Bronchial epithelial cell (primary cell): ENCODE measurements around a stretch of chr12.

GRCh38 chr12:89942760-89943317, 234.2 kb upstream of the ATP2B1 start:
- RRBS, 2 experiments, result no CpG with 5 or more reads among the region's 2 CpGs

DNA sequence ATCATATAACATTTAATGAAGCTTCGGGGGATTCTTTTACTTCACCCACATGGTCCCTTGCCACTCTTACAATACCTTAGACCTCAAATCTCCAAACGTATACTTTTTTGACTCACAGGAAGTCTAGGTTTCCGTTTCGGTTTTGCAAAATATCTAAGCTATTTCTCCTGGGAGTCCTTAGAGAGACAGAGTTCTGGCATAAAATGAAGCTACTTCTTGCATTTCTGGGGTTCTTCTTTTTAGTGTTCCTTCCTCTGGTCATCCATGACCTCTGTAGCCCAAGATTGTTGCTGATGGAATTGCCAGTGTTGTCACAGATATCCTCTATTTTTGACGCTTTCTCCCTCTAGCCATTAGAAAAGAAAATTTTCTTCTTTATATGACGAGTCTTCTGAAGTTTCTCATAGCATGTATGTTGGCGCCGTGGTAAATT, 590.6 kb upstream of the ATP2B1 start:
- RRBS, 2 experiments, result no CpG with 5 or more reads among the region's 8 CpGs

DNA sequence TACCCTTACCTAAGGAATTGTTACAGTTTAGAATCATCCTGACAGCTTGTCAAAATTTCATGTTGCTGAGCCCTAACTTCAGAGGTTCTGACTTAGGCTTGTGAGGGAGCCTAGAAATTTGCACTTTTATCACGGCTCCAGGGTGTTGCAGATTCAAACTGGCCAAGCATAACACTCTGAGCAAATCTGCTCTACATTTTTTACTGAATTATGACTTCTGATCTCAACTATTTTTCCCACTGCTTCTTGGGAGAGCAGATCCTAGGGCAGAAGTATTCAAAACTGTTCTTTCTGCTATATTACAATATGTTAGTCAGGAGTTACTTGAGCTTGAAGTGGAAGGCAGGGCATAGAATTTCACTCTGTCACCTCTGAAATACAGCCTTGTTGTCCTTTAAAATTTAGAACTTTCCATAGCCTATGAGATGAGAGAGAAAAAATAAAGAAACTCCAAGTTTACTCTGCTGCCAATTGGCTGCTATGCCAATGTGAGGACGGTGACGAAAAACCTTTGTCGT, 16.3 kb upstream of the KERA start:
- RRBS, 2 experiments, result no CpG with 5 or more reads among the region's 4 CpGs

DNA sequence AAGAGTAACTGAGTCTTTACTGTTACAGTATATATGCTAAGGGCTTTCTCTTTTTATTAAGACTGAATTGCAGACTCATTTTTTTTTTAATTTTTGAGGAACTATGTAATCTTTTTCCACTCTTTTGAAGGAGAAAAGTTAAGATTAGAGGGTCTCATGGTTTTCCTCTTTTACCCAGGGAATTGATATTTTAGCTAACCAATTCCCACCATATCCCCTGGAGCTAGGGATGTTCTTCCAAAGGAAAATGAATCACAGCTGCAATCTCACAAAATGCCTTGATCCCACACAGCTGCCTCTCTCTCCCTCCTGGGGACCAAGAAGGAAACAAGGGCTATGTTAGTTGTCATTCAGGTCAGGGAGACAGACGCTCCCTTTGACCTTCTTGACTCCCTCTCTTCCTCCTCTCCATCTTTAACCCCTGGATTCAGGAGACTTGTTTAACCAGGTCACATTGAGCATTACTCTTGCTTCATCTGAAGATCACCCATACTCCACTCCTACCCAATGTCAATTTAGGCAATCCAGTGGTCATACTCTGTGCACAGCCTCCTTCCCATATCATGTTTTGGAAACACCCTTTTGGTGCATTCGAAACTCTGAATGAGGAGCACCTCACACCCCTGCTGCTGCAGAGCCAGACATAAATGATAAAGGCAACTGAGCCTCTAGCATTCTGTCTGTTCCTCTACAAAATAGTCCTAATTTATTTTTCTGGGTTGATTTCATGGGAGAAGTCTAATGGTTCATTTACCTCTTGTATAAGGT, 9.4 kb downstream of the DCN start:
- RRBS, 2 experiments, result no CpG with 5 or more reads among the region's 2 CpGs

DNA sequence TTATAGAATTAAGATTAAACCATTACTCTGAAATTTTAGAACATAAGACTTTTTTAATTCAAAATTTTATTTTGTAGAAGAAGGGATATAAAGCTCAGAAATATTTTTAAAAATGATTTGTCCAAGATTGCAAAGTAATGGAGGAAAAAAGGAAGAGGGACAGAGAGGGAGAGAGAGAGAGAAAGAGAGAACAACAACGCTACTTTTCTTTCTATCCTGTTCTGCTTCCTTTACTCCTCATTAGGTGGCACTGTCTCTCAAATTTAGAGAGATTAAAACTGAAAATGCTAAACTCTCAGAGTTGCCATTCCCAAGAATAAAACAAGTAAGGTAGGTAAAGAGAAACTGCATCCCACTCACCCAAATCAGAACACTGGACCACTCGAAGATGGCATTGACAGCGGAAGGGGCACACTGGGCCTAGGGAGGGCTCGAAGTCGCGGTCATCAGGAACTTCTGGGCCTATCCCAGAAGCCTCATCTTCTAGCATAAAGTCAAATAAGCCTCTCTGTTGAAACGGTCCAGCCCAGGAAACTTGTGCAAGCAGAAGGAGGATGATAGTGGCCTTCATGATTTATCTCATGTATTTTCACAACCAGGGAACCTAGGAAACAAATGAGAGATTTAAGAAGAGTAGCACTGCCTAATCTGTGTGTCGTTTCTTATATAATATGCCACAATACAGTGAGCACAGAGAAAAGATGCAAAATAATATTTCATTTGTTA, 4.5 kb downstream of the DCN start:
- RRBS, 2 experiments, result no CpG with 5 or more reads among the region's 8 CpGs

DNA sequence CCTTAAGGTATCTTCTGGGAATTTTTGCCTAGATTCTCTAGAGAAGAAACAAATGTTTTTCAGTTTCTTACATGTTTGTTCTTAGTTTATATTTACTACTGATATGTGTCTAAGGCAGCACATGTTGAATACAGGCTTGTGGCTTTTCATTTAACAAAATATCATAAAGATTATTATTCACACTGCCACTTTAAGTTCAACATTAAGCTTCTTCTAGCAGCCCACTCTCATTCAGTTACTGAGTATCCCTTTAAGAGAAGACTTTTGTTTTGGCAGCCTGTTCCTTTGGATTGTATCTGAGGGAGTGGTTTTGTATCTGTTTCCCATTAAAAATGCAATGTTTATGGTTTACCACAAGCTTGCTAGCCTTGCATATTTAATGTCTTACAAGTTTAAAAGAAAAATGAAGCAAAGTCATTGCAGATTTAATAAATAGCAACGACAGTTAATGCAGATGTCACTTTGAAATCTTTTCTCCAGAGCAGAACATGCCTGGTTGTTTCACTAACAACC, 2.1 kb downstream of the DCN start:
- RRBS, 2 experiments, result no CpG with 5 or more reads among the region's 1 CpG

- RRBS, 2 experiments, result no CpG with 5 or more reads among the region's 3 CpGs
Observed at GRCh38 chr12:91239478-91240111, 57.0 kb upstream of the DCN start.

GRCh38 chr12:91574551-91575239, 392.1 kb upstream of the DCN start:
- RRBS, 2 experiments, result no CpG with 5 or more reads among the region's 6 CpGs

DNA sequence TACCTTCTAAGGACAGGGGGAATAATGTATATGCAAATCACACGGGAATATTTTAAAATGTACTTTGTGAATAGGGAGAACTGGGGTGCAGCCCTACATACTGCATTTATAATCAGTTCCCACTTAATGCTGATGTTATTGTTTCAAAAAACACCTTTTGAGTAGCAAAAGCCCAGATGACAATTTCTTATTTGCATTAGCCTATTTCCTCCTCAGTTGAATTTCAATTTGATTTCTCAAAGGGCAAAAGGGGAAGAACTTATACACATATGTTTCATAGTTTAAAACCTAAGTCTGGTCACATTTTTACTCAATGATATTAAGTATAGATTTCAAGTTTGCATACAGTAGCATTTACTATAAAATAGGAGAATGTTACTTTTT, 367.6 kb downstream of the BTG1 start:
- RRBS, 2 experiments, result no CpG with 5 or more reads among the region's 1 CpG

DNA sequence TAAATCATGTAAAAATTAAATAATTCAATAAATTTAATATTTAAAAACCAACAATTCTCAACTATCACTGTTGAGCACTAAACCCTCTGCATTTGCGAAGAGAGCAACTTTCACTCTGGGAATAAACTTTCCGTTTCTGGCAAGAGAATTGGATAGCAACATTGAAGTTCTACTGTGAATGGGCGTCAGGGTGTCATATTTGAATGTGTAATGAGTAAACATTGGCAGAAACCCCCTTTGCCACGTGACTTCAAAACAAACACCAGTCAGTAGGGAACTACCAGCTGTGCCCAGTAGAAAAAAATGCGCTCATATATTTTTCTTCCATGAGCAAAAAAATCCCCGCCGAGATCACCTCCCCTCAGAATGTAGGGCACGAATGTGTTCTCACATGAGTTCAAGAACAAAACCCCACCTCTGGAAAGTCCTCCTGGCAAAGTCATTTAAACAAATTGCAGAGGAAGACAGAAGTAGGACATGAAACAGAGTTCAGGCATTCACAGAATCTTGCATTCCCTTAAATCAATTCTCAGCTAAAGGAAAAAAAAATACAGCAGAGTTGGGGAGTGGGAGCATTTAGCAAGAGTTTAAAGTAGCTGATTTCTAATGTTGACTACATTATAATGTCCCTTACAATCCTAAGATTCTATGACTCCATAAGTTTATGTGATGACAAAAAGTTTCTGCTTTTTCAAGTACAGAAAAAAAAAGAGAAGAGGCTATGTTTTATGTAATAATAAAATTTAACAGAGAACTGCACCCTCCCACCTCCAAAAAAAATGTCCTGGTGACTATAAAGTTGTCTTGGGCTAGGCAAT, 80.5 kb downstream of the BTG1 start:
- RRBS, 2 experiments, result no CpG with 5 or more reads among the region's 8 CpGs

GRCh38 chr12:92109574-92110027, 36.0 kb downstream of the BTG1 start:
- RRBS, 2 experiments, result no CpG with 5 or more reads among the region's 4 CpGs

DNA sequence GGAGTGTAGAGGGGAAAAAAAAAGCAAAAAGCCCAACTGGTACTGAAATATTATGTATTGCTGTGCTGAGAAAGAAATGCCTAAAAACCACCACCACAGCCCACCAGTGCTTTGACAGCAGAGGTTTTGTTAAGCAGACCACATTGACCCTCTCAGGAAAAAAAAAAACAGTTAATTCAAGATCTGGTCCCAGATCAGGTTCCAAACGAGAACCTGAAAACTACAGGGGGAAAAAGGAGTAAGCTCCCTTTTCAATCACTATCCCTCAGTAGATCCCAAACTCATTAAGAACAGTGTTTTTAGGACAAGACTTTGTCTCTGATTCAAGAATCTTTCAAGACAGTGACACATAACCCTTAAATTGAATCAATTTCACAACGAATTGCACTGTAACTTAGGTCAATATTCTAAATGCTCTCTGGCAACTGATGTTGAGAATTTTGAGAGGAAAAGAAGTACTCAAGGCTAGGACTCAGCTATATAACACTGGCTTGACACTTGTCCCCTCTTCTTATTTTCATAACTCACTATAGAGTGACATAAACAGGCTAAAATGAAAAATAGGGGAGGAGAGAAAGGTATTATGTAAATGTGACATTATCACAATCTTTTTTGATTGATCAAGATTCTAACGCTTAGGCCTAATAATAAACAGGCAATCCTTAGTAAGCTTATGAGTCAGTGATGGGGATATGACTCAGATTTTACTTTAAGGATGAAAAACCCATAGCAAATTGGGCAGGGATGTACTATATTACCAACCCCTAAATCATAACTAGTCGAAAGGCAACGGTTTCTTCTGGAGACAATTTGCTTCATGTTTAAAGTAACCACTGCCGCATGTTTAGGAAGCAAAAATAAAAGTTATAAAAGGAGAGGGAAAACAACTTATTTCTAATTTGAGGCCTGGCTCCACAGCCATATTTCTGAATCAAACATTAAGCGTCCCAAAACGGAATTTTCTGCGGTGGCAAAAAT, 11.0 kb downstream of the BTG1 start:
- RRBS, 2 experiments, result no CpG with 5 or more reads among the region's 9 CpGs

GRCh38 chr12:92136063-92136357, 9.6 kb downstream of the BTG1 start:
- RRBS, 2 experiments, result no CpG with 5 or more reads among the region's 4 CpGs

DNA sequence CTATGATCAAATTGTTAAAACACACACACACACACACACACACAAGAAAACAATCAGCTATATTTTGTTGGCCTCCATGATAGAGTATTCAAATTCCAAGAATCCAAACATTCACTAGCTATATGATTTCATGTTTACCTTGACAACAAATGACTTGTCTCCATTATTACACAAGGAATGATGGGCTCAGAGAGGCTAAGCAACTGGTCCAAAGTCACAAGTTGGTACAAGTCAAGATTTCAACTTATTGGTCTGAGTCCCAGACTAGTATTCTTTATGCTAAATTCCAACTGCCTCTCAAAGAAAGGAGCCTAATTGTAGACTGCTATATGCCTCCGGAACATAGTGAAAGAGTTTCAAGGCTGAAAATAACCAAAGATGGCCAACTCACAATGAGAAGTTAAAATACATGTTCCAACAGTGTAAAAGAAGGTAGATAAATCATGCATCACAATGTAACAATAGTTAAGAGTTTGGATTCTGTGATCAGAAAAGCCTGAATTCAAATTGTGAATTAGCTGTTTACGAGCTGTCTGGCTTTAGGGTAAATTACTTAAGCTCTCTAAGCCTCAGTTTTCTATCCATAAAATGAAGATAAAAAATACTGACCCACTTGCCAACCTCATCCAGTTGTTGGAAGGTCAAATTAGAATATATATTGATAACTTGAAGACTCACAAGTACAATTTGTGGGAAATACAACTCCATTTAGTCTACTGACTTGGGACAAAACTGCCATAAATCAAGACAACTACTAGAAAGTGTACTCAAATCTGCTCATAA, 7.4 kb downstream of the BTG1 start:
- RRBS, 2 experiments, result no CpG with 5 or more reads among the region's 2 CpGs

DNA sequence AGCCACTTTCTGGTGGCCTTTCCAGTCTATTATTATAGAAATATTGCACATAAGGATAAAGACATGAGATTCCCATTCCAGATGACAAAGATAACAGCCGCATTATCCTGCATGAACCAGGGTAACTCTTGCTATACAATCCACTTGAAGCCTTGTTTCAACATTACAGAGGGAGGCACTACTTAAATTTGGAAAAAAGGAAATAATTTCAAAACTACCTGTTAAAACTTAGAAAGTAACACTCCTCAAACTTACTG, 4.5 kb downstream of the BTG1 start:
- RRBS, 2 experiments, result no CpG with 5 or more reads among the region's 1 CpG

GRCh38 chr12:92141506-92142244, 4.0 kb downstream of the BTG1 start:
- RRBS, 2 experiments, result no CpG with 5 or more reads among the region's 5 CpGs

DNA sequence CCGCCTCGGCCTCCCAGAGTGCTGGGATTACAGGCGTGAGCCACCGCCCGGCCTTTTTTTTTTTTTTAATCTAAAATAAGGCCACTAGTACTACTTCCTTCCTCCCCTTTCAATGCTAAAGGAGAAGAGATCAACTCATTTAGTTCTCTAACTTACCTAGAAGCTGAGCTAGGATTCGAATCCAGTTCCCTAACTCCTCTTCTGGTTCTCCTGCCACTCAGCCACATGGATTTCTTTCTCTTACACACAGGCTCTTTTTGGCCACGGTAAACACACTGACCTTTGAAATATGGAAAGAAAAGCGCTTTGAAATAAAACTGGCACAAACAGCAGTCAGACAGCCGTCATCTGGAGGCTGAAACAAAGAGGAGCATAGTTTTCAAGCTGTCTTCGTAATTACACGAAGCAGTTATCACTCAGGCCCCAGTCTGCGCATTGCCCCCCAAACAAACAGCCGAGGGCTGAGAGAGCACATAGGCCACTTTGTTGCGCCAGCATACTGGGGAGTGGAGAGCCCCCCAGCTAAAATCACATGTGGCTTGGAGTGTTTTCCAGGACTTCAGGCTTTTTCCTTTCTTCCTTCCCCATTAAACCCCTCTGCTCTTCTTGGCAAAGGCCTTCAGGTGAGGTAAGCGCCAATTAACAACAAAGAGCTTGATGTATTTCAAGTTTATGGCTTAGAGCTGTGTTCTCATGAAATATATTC, 142.8 kb upstream of the BTG1 start:
- RRBS, 2 experiments, result no CpG with 5 or more reads among the region's 15 CpGs

DNA sequence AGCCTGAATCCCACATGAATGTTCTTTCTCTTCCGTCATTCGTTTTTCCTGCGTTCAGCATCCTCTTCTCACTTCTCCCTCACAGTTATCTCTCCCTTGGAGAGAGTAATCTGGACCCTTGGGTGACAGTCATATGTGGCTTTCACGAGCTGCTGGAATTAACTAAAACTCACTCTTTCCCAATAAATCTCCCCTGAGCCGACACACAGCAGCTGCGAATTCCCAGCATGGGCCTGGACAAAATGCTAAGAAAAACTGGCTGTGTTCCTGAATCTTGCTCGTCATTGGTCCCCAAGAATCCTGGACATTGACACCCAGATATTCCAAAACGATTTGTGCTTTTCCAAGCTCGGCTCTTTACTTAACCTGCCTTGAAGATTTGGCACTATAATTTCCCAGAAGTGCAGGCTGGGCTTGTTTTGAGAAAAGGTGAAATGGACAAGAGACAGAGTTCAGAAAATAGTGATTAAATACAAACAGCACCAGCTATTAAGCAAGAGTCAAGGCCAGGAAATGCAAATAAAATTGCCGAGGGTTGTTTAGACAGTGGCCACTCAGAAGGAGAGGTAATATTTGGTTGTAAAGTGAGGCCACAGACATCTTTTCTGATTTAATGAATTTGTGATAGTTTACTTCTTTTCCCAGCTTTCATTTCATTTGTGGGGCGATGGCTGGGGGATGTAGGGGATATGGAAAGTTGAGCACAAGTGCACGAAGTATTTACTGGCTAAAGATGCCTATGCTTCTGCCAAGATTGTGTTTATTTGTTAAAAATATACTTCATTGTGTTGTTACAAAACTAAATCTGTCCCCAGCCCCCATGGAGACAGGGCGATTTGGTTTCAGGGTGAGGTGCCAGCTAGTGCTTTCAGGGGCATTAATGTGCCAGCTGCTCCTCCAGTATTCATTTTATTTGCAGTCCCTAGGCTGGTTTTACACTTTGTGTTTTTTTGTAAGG, 199.2 kb upstream of the PLEKHG7 start:
- RRBS, 2 experiments, result no CpG with 5 or more reads among the region's 13 CpGs